Rectum (tissue), 1 donor: ENCODE data around the genes PLPP2, HCN2, FGF22, PRSS57 and AZU1.

- PRO-cap: bidirectional peak, plus-strand start at chr19:291172, minus-strand start at chr19:291139; unidirectional peak, minus-strand start at chr19:291223; bidirectional peak, plus-strand start at chr19:291729, minus-strand start at chr19:291401; bidirectional peak, plus-strand start at chr19:291968, minus-strand start at chr19:291945
Observed at GRCh38 chr19:291055-292027, at the start of gene PLPP2. Gene PLPP2 (minus strand): TSS chr19:291403.

DNA sequence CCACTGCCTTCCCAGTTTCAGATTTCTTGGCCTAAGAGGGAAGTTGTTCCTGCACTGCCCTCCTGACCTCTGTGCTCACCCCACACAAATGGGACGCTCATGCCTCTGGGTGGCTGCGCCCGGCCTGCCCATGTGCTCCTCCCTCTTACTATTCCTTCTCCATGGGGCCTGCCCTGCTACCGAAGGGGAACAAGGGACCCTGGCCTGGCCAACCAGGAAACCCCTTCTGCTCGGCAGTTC lies 5.2 kb upstream of the PLPP2 start:
- PRO-cap: unidirectional peak, minus-strand start at position 71 of the sequence

- PRO-cap: unidirectional peak, plus-strand start at chr19:530900; bidirectional peak, plus-strand start at chr19:531162, minus-strand start at chr19:531056; bidirectional peak, plus-strand start at chr19:531272, minus-strand start at chr19:531337; bidirectional peak, plus-strand start at chr19:531760, minus-strand start at chr19:531581
Observed at GRCh38 chr19:530621-531647, 626 bp upstream of the CDC34 start.

DNA sequence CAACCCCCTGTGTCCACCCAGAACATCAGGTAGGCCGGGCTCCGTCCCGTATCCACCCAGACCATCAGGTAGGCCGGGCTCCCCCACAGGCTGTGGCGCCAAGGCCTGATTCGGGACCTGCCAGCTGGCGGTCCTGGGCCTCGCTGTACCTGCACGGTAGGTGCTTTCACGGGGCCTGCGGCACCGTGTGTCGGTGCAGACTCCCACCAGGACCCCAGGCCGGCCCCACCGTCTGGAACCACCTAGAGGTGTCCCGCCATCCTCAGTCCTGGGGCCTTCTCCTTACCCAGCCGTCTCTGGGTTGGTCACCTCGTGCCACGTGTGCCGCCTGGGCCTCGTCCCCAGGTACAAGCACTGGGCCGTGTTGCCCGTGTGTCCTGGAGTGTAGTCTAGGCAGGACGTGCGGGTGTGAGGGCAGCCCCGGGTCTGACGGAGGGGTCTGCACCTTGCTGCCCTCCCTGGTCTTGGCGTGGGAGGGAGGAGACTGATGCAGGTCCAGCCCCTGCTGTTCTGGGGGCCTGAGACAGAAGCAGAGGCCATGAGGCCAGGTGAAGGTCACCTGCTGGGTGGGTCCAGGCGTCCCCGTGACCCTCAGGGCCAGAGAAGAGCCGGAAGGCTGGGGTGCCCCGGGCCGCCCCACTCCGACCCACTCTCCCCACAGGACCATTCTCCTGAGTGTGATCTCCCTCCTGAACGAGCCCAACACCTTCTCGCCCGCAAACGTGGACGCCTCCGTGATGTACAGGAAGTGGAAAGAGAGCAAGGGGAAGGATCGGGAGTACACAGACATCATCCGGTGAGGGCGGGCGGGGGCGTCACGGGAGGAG lies 5.0 kb downstream of the CDC34 start:
- PRO-cap: no peak

GRCh38 chr19:582512-583556 lies 6.8 kb upstream of the HCN2 start:
- PRO-cap: no peak

DNA sequence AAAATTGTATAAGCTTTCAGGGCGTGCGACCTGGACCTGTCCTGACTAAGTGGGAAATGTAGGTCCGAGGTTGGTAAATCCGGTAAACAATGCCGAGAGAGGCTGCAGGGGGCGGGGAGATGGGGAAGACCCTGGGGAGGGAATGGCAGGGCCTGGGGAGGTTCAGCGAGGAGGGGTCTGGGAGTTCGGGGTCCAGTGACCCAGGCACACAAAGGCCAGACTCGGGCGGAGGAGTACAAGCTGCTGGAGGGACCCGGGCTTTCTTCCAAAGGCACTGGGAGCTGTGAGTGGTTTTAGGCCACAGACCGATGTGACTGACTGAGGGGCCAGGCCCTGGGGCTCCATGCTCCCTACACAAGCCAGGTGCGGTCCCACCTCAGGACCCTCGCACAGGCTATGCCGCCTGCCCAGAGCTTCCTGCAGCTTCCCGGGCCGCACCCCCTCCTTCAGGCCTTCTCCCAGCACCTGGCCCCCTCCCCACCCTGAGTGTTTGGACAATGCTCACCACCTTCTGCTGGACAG lies 3.1 kb upstream of the HCN2 start:
- PRO-cap: no peak

GRCh38 chr19:589343-590289 lies at the start of gene HCN2:
Gene HCN2 (plus strand): TSS chr19:589881.
- PRO-cap: unidirectional peak, minus-strand start at chr19:590074

DNA sequence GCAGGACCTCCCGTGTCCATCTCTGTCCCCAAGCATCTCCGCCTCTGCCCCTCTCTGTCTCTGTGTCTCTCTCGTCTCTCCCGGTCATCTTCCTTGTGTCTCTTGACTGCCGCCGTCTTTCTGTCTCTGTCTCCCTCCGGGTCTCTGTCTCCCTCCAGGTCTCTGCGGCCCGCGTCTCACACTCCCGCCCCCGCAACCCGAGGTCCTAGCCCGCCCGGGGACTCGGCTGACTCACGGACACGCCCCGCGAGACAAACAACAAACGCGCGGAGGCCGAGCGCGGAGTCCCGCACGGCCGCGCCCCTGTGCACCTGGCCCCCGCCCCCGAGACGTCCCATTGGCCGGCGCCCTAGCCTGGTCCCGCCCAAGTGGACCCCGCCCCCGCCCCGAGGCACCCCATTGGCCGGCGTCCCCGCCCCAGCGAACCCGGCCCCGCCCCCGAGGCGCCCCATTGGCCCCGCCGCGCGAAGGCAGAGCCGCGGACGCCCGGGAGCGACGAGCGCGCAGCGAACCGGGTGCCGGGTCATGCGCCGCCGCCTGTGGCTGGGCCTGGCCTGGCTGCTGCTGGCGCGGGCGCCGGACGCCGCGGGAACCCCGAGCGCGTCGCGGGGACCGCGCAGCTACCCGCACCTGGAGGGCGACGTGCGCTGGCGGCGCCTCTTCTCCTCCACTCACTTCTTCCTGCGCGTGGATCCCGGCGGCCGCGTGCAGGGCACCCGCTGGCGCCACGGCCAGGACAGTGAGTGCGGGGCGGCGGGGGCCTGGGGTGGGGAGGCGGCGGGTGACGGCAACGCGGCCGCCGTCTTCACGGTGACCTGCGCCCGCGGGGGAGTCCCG lies at the start of gene FGF22:
TSS of gene FGF22 (plus strand) at position 479 of the 837 bp plus-strand sequence.
- PRO-cap: bidirectional peak, plus-strand start at position 479 of the sequence, minus-strand start at position 178 of the sequence

GRCh38 chr19:646103-646823 lies 6.6 kb downstream of the FGF22 start:
- PRO-cap: no peak

- PRO-cap: unidirectional peak, minus-strand start at chr19:658684
Observed at GRCh38 chr19:658261-658942, 4.6 kb downstream of the RNF126 start.

DNA sequence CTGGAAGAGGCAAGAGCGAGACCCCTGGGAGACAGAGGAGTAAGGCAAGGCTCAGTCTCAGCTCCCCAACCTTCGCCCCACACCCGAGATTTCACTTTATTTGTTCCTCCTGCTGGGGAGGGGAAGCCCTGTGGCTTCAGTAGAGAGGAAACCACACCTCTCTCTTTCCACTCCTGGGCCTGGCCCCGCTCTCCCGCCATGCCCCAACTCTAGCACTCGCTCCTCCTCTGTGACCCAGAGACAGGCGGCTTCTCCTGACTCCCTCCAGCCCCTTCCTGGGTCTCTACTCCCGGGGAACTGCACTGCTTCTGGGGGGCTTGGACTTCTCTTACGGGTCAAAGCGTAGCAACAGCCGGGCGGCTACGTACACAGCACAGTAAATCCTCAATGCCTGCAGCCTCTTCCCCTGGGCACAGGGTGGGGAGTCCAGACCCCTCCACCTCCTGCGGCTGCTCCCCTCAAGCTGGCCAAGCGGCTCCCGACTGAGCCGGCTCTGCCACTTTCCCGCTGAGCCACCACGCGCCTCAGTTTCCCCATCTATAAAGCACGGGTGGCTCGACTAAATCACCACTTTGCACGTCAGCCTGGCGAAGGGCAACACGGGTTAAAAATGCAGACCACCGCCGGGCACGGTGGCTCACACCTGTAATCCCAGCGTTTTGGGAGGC lies 1.5 kb downstream of the RNF126 start:
- PRO-cap: bidirectional peak, plus-strand start at position 237 of the sequence, minus-strand start at position 74 of the sequence

- PRO-cap: no peak
Observed at GRCh38 chr19:695317-695875, at the start of gene PRSS57. Gene PRSS57 (minus strand): TSS chr19:695452.

DNA sequence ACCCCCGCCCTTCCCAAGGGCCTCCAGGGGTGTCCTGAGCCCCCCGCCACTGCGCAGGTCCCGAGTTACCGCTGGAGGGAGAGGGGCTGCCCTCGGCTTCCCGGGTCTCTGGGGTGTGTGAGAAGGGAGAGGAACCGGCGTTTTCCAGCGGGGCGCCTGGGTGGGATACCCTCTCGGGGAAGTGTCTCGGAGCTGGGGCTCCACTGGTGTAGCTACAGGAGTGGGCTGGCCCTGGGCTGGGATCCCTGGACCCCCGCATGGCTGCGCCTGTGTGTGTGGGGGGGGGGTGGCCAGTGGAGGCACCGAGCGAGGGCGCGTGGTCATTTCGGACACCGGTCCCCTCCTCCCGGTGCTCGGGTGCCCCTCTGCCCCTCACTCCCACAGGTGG lies 894 bp downstream of the PALM start:
- PRO-cap: no peak

- PRO-cap: no peak
Observed at GRCh38 chr19:710743-711287, 2.1 kb downstream of the PALM start.

GRCh38 chr19:797633-798079 lies 404 bp downstream of the PTBP1 start:
- PRO-cap: bidirectional peak, plus-strand start at chr19:798014, minus-strand start at chr19:797768

- PRO-cap: bidirectional peak, plus-strand start at chr19:798899, minus-strand start at chr19:798758
Observed at GRCh38 chr19:798080-799060, 1.1 kb downstream of the PTBP1 start.

GRCh38 chr19:809805-810900 lies 11.6 kb downstream of the PLPPR3 start:
- PRO-cap: no peak

DNA sequence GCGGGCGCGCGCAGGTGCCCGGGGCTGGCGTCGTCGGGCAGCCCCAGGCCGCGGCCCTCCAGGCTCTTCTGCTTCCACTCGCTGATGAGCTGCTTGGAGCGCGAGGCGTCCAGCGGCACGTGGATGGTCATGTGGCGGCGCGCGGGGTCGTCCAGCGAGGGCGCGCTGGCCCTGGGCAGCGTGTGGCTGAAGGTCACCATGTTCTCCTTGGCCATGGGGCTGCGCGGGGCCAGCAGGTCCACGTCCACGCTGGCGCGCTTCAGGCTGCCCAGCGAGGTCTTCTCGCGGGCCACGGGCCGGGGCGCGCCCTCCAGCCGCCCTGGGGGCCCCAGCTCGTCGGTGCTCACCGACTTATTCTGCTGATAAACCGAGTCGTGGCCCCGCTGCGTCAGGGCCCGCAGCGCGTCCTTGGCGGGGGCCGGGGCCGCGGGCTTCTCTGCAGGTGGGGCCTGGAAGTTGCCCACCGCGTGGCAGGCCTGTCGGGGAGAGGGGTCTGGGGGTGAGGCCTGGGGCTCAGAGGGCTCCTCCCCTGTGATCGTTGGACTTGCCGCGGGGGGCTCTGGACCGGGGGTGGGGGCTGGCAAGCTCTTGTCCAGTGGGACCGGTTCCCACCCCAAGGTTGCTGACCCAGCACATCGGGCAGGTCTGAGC lies 8.2 kb downstream of the PLPPR3 start:
- PRO-cap: no peak

DNA sequence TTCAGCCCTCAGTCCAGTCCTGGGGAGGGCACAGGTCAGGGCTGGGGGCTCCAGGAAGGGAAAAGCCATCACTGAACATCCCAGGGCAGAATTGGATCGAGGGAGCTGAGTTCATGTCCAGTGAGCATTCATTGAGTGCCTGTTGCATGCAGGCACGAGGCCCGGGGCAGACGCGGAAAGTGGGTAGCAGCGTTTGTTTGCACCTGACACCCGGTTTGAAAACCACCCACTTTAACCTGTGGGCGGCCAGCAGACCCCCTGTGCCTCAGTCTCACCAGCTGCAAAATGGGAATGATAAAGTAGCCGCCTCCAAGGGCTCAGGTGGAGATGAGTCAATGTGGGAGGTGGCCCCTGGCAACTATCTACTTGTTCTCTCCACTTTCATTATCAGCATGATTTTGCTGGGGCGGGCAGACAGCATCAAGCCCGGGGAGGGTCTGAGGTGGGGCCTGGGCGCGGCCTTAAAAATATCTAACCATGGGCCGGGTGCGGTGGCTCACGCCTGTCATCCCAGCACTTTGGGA lies 4.1 kb downstream of the PLPPR3 start:
- PRO-cap: no peak

DNA sequence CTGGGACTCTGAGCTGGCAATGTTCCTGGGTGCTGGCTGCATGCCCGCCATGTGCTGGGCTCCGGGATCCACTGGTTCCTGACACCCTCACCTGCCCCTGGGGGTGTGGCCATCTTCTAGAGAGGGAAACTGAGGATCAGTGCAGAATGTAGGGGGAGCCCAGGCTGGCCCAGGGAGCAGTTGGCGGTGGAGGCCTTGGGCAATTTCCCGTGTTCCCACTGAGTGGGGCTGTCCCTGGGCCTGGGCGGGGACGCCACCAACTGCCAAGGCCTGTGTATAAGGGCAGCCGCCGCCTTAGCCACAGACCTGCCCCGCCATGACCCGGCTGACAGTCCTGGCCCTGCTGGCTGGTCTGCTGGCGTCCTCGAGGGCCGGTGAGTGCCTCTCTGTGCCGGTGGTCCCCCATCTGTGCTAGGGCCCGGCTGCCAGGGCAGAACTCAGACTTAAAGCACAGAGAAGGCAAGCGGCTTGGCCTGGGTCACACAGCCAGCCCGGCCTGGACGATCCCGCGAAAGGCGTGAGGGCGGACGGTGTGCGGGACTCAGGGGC lies at the start of gene AZU1:
TSS of gene AZU1 (plus strand) at position 307 of the 549 bp plus-strand sequence.
- PRO-cap: no peak